Hair follicular keratinocyte (primary cell): ENCODE data around the genes CFAP97D1, UBTF and SLC4A1.

GRCh38 chr17:43760052-43760802 lies 1.6 kb upstream of the SOST start:
- RAMPAGE, long total RNA: no peak

- RAMPAGE, long total RNA: no peak
Observed at GRCh38 chr17:43776640-43776992, 2.2 kb downstream of the DUSP3 start.

DNA sequence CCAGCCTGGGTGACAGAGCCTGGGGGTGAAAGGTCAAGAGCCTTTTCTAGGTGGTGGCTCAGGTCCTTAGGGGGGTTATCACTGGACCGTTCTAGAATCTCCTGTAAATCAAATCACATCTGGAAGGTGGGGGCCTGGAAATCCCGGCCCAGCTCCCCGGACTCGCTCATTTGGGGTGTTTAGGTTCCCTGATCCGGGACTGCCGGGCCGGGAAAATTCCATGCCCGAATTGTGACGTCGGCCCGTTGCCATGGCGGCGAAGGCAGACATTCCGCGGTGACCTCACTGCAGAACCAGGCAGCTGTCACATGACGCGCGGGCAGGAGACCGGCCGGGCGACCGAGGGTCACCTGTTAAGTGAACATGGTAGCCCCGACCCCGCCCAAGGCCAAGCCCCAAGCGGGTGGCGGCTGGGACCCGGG lies 643 bp downstream of the DUSP3 start:
- RAMPAGE, long total RNA: no peak

DNA sequence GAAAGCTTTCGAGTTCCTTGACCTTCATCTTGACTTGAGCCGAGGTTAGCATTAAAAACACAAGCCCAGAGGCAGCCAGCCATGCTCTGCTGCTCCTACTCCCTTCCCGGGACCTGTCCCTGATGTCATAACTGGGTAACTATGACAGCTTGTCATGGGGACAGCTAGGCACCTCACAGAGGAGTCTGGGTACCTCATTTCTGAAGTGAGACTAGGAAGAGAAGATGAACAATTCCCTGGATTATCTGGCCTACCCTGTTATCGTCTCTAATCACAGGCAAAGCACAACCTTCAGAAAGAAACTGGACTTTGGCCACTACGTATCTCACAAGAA lies at the start of gene CFAP97D1:
CFAP97D1 (plus strand) TSS at position 197 of the 334 bp plus-strand sequence.
- RAMPAGE, long total RNA: no peak

DNA sequence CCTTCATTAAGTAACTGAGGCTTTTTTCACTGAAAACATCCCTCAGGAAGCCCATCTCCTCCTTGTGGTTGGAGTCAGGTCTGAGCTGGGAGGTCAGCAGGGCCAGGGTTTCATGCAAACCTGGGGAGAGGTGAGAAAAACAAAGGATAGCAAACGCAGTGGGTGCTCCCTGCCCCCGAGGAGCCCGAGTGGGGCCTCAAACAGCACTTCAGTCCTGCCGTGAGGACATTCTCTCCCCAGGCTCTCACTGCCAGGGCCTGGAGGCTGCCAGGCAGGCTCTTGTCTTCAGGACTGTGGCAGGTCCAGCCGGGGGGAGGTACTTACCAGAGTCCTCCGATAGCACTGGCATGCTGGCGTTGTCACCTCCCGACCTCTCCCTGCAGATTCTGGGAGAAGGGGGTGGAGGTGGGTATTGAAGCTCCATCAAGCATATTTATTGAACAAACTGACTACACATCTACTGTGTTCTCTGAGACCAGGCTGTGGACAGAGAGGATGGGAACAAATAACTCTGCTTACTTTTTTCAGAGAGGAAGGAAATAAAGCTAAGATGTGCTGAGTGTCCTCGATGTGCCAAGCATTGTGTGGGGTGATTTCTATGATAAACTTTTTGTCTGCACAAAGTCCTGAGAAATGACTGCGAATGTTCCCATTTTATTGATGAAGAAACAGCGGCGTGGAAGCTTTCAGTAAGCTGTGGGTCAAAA lies 1.2 kb downstream of the MPP3 start:
- RAMPAGE, long total RNA: no peak

DNA sequence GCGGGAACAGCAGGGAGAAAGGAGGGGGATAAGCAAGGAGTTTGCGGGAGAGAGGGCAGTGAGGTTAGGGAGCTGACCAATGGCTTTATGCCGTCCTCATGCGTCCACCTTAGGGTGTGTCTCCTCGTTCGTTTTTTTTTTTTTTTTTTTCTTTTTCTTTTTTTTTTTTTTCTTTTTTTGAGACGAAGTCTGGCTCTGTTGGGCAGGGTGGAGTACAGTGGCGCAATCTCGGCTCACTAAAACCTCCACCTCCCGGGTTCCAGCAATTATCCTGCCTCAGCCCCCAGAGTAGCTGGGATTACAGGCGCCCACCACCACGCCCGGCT lies 4.8 kb downstream of the PPY start:
- RAMPAGE, long total RNA: no peak

DNA sequence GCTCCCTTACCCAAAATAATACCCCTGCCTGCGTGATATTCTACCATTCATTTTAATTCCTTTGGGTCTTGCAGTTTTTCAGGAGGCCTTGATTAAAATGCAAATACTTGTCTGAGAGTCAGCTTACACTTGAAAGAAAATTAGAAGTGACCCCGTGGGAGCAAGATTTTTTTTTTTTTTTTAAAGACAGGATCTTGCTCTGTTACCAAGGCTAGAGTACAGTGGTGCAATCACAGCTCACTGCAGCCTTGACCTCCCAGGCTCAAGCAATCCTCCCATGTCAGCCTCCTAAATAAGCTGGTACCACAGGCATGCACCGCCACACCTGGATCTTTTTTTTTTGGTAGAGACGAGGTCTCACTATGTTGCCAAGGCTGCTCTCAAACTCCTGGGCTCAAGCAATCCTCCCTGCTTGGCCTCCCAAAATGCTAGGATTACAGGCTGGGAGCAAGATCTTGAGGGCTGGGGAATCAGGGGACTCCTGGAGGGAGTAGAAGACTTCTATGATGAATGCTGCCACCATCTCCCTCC lies 4.6 kb downstream of the NAGS start:
- RAMPAGE, long total RNA: no peak

DNA sequence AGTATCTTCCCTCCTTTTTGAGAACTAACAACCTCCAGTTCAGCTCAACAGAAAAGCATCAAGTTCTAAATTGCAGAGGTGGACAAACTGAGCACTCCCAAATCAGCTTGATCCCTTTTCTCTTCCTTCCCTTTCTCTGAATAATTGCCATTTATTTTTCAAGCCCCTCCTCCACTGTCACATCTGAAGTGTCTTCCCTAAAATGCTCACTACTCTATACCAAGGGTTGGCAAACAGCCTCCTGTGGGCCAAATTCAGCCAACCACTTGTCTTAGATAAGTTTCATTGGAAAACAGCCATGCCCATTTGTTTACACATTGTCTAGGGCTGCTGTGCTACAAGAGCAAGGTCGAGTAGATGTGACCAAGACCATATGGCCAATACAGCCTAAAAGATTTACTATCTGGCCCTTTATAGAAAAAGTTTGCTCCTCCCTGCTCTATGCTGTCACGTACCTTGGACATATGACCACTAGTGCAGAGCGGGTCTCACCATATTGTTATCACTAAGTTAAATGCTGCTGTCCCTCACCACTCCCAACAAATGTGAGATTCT lies 13.4 kb downstream of the LSM12 start:
- RAMPAGE, long total RNA: no peak

- RAMPAGE, long total RNA: no peak
Observed at GRCh38 chr17:44085923-44086769, 15.6 kb downstream of the G6PC3 start.

GRCh38 chr17:44086770-44087426 lies 16.4 kb downstream of the G6PC3 start:
- RAMPAGE, long total RNA: no peak

- RAMPAGE, long total RNA: no peak
Observed at GRCh38 chr17:44114510-44115258, 8.8 kb downstream of the HDAC5 start.

- RAMPAGE, long total RNA: no peak
Observed at GRCh38 chr17:44219342-44220285, at the start of gene UBTF. Gene UBTF, minus strand, starts transcription at chr17:44219675.

DNA sequence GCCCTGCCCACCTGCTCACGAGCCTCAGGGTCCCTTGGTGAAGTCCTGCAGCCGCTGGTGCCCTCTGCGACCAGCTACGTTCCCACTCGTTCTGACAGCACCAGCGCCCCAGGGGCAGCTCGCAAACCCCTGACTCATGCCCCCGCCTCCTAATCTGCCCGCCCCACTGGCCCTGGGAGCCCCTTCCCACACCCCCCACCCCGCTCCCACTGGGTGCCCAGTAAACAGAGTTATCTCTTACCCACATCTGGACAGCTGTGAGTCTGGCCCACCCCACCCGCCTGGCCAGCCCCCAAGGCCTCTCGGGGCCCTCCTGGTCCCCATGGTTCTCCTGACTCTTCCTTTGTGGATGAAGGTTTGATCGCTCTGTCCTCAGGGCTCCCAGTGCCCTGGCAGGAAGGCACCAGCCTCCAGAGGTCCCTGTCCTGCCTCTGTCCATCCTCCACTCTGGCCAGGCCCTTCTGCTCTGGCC lies at the start of gene SLC4A1:
SLC4A1 (minus strand) TSS at position 93 of the 472 bp plus-strand sequence.
- RAMPAGE, long total RNA: no peak

GRCh38 chr17:44279449-44280081 lies 11.6 kb upstream of the SLC4A1 start:
- RAMPAGE, long total RNA: no peak

DNA sequence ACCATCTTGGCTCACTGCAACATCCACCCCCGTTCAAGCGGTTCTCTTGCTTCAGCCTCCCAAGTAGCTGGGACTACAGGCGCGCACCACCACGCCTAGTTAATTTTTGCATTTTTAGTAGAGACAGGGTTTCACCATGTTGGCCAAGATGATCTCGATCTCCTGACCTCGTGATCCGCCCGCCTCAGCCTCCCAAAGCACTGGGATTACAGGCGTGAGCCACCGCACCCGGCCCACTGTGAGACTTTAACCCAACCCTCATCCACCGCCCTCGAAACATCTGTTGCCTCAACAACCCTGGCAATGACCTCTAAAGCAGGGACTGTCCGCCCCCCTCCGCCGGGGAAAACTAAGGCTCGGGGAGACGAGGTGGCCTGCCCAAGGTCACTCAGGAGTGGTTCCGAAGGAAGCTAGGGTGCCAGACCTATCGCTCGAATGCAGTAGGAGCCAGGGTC lies 890 bp downstream of the SLC25A39 start:
- RAMPAGE, long total RNA: no peak

DNA sequence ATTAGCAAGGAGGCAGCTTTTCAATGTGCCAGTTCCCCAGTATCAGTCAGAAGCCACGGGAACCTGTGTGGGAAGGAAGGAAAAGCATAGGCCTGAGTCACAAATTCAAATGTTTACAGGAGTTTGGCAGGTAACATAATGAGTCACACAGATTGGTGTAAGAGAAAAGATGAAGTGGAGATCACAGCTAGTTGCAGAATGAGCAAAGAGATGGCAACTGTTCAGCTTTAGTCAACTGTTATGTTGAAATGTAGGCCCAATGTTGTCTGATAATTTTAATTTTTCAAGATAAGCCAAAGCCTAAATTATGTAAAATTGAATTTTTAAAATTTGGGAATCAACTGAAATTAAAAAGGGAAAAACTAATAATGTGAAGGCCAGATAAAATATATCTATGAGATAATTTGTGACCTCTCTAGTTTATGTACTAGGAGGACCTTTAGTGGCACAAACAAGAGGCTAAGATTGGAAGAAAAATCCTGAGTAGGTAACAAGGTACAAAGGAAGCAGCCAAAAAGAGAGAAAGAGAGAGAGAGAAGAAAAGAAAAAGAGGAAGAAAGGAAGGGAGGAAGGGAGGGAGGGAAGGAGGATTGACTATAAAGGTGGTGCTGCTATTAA lies 28.3 kb upstream of the ITGA2B start:
- RAMPAGE, long total RNA: no peak

DNA sequence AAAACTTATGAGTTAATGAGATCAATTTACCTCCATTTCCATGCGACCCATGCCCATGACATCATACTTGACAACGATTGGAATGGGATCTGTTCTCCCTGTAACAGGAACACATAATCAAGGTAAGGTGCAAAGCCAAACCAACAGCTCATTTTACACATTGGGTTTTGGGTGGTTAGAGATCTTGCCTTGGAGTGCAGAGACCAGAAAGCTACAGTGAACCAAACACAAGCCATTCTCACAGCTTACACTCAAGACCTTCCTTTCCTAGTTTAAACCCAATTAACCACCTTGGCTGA lies 46.9 kb upstream of the ITGA2B start:
- RAMPAGE, long total RNA: no peak

GRCh38 chr17:44850704-44851592 lies 3.3 kb downstream of the HIGD1B start:
- RAMPAGE, long total RNA: no peak

- RAMPAGE, long total RNA: no peak
Observed at GRCh38 chr17:44900887-44901263, 1.3 kb downstream of the CCDC103 start.

GRCh38 chr17:44923200-44923897 lies 8.0 kb upstream of the GFAP start:
- RAMPAGE, long total RNA: no peak